ENCODE results near the gene ARHGEF16.

DNA sequence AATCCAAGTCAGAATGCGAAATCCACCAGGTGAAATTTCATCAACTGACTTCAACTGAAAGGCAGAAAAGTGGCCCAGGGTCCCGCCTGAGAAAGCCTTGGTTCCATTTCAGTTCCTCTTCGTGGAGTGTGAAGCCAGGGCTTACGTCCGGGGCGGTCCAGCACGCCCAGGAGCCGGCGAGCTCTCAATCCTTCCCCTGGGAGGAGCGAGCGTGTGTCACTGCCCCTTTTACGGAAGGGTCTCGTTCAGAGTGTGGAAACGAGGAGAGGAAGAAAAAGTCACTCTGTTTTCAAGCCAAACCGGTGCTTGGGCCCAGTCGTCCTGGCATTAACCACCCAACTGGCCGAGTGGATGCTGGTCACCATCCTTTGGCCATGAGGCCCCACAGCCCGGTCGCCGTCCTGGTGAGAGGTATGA, 93.9 kb upstream of the ACTRT2 start:
- RRBS = 70% methylated on average over 3 of the region's 20 CpGs

GRCh38 chr1:3070795-3071265, 1.8 kb downstream of the PRDM16 start:
- RRBS = 8% methylated on average over 38 of the region's 60 CpGs

- RRBS = 93% methylated on average over 14 of the region's 59 CpGs
These were observed 171.8 kb downstream of the PRDM16 start for GRCh38 chr1:3240553-3241519.

DNA sequence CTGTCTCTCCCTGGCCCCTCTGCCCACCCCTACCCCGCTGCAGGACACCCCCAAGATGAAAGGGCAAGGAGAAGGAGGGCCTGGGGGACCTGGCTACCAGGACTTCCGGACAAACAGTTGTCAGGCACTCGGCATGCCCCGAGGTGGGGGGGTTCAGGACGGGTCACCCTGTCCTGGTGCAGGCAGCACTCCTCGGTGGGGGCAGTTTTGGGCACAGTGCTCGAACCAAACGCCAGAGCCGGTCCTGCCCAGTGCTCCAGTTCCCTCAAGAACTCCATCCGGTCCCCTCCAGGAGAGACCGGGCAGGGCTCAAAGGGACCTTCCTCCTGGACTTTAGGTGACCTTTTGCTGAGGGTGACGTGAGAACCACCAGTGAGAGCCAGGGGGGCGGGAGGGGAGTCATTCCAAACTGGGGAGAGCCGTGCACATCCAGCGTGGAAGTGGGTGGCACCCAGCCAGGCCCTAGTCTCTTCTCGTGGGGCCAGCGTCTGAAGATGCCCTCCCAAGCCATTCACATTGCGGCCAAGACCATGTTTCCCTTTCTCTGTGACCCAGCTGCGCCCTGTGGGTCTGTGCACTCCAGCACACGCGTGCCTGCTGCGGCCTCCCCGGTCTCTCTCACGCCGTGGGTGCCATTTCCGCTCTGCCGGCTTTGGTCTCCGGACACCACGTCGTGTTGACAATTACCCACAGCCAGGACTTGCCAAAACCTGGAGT, 178.9 kb upstream of the ARHGEF16 start:
- RRBS = 89% methylated on average over 4 of the region's 30 CpGs

GRCh38 chr1:3334696-3335414, 119.6 kb upstream of the ARHGEF16 start:
- RRBS = no CpG with 5 or more reads among the region's 27 CpGs

DNA sequence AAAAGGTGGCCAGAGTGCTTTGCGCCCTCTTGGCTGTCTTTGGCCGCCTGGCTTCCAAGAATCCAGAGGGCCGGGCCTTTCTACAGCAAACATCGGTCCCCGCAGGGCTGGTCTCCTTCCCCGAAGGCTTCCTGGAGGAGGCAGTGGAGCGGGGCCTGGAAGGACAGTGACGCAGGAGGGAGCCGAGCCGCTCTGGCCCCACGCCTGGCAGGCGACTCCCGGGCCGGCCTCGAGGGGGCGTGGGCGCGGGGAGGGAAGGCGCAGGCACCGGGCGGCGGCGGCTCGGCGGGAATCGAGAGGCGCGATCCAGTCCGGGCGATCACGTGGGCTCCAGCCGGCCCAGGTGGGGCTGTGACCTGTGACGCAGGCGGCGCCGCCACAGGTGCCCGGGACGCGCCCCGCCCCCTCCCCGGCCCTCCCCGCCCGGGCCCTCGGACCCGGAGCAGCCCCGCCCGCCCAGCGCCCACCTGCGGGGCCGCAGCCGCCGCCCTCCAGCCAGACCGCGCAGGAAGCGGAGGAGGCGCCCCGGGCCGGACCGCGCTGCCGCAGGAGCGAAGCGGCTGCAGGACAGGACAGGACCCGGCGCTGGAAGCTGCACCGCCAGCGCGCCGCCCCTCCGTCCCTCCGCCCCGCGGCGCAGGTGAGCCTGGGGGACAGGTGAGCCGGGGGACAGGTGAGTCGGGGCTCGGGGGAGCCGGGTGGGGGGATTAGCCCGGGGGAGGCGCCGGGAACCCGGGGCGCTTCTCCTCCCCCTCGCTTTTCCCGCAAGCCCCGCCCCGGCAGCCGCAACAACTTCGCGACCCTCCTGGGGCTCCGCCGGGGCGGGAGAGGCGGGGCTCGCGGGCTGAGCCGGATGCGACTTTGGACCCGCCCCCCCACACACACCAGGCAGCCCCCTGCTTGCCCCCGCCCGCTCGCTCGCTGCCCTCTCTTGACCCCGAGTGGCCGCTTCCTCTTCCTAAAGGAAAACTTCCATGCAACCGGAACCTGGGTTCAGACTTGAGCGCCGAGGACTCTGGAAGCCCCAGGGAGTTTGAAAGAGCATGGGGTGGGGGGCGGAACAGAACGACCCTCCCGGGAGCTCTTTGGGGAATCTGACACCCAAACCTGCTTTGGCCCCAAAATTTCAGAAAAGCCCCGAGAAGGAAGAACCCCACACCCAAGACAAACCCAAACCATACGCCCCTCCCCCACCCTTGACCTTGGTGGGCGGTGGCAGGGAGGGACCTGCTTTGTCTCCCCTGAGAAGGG, at the start of gene ARHGEF16:
ARHGEF16 (plus strand) TSS at position 494 of the 1,251 bp plus-strand sequence.
- RRBS = 3% methylated on average over 69 of the region's 114 CpGs

DNA sequence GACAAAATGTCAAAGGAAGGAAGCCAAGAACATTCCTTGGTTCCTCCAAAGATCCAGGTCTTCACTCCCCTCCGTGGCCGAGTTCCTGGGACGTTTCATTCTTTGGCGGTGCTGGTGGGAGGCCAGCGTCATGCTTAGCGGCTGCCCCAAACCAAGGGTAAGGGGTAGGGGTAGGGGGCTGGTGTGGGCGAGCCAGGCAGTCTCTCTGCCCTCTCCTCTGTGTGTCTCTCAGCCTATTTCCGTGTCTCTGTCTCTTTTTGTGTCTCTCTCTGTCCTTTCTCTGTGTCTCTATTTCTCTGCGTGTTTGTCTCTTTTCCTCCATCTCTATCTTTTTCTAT, 49.4 kb downstream of the MEGF6 start:
- RRBS = no CpG with 5 or more reads among the region's 9 CpGs

DNA sequence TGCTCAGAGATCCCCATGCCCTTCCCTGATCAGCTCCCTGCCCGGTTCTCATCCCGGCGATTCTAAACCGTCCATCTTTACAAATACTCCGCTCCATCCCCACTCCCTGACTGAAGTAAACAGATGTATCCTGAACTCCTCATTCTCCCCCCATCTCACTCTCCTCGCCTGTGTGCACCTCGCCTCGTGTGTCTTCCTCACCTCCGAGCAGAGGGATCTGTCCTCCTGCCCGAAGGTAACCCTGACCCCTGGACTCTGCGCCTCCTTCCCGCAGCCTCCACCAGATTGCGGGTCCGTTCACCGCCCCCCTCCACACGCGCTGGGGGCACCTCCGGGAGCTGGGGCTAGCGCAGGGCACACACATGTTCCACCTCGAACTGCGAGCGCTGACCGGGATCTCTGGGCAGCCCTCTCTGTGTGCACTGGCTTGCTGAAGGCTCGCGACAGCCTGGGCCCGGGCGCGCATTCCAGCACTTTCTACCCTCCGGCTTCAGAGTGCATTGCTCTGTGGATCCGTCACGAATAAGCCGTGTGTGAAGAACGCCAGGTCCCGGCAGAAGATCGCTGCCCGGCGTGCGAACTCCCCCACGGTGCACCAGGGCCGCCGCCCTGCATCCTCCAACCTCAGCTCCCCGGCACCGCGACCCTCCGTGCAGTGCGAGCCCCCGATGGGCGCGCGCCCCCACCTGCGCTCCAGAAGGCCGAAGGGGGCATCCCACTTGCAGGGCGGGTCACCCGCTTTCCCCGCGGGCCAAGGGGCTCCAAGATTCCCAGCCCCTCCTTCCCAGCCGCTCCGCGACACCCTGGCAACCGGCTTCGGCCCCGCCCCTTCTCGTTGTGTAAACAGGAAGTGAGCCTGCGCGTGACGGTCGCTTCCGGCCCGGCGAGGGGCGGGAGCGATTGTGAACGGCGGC, 612 bp upstream of the TPRG1L start:
- RRBS = 2% methylated on average over 31 of the region's 74 CpGs

DNA sequence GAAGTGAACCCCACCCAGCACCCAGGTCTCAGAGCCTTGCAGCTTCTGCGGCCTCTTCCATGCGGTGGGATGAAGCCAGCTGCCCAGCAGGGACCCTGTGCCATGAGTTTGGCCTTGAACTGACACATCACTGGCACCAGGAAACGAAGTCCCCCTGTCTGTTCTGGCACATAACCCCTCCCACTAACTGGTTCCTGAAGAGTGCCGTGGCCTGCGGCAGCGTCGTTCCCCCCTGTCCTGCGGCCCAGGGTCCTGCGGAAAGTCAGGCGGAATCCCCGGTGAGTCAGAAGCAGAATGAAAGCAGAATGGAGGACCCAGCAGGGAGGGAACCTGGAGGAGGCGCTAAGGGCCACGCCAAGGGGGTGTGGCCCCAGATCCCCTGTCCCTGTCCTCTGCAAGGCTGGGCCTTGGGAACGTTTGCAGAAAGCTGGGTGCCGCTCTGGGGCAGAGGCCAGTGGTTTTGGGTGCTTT, 36.0 kb downstream of the TP73 start:
- RRBS = no CpG with 5 or more reads among the region's 15 CpGs

DNA sequence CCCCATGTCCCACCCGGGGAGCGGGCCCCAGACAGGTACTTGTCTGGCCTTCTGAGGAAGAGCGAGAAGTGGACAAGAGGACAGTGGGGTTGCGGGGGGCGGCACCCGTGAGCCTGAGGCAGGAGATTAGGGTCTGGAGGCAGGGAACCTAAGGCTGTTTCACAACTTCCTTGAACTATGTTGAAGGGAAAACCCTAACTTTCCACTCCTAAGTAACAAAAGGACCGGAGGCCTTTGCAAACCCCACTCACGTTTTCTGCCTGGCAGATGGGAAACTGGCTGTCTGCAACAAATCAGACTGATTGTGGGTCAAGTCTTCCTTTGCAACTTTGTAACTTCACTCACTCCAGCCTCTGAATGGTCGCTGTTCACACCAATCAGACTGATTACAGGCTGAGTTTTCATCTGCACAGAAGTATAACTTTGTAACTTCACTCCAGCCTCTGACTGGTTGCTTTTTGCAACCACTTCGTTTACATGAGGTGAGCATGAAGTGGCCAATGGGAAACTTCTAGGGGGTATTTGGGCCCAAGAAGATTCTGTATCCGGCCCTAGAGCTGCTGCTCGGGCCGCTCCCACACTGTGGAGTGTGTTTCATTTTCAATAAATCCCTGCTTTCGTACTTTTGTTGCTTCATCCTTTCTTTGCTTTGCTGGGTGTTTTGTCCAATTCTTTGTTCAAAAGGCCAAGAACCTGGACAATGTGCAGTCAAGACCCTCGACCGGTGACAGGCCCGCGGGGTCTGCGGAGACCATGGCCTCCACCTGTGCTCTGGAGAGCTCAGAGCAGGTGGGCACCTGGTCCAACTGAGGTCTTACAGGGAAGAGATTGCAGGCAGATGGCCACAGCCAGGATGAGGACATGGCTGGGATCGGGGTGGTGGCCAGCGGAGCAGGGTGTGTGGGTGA, 11.0 kb upstream of the CCDC27 start:
- RRBS = 97% methylated on average over 1 of the region's 21 CpGs

GRCh38 chr1:3787728-3788248, 8.5 kb downstream of the LRRC47 start:
- RRBS = no CpG with 5 or more reads among the region's 20 CpGs

GRCh38 chr1:3809941-3810646, 13.8 kb upstream of the LRRC47 start:
- RRBS = no CpG with 5 or more reads among the region's 11 CpGs

DNA sequence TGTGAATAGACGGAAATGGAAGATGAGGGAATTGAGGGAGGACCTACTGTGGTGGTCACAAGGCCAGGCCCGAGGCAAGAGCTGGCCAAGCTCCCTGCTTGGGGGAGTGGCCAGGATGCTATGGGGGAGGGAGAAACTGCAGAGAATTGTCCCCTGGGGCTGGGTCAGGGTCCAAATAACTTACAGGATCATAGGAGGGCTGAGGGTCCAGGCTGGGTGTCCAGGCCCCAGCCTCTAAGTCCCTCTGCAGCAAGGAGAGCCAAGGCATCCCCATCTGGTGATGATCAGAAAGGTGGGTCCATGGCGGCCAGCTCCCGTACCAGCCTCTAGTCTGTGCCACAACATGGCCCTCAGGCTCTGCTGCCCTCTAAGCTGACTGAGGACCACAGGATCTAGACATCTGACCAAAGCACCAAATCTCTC, 349.3 kb upstream of the AJAP1 start:
- RRBS = no CpG with 5 or more reads among the region's 4 CpGs

DNA sequence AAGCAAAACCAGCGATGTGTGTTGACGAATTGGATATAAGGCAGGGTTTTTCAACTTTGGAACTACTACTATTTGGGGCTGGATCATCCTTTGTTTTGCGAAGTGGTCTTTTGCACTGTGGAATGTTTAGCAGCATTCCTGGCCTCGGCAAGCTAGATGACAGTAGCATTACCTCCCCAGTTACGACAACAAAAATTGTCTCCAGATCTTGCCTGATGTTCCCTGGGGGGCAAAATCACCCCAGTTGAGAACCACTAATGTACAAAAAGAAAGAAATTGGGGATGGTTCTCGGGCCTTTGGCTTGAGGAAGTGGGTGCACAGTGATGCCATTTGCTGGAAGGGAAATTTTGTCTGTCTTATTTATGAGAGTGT, 284.4 kb upstream of the AJAP1 start:
- RRBS = no CpG with 5 or more reads among the region's 6 CpGs

DNA sequence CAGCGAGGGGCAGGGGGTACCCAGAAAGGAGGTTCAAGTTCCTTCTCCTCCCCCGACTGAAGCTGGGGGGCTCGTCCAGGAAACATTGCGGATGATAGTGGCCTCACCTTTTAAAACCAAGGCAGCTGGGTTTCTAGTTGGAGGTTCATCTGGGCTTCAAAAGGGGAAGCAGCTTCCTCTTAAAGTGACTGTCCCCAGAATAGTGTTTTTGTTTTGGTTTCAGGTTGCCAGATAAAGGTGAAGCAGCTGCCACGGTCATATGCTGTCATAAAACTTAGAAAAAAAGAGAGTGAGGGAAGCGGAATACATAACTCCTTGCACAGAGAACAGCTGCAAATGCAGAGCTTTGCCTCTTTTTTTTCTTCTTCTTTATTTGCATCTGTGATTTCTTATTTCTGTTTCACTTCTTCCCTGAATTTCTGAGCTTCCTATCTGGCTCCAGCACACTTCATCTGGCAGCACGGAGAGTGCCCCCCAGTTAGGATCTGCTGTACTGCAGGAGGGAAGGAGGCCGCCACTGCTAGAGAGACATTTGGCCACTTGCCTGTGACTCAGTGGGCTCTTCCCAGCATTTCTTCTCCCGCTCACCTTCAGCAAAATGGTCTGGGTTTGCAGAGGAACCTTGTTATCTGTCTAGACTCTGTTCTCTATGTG, 142.1 kb downstream of the AJAP1 start:
- RRBS = no CpG with 5 or more reads among the region's 9 CpGs

- RRBS = no CpG with 5 or more reads among the region's 5 CpGs
These were observed 332.1 kb downstream of the NPHP4 start for GRCh38 chr1:5660183-5660382.

- RRBS = 97% methylated on average over 4 of the region's 17 CpGs
These were observed 69.4 kb downstream of the NPHP4 start for GRCh38 chr1:5922757-5923215.

DNA sequence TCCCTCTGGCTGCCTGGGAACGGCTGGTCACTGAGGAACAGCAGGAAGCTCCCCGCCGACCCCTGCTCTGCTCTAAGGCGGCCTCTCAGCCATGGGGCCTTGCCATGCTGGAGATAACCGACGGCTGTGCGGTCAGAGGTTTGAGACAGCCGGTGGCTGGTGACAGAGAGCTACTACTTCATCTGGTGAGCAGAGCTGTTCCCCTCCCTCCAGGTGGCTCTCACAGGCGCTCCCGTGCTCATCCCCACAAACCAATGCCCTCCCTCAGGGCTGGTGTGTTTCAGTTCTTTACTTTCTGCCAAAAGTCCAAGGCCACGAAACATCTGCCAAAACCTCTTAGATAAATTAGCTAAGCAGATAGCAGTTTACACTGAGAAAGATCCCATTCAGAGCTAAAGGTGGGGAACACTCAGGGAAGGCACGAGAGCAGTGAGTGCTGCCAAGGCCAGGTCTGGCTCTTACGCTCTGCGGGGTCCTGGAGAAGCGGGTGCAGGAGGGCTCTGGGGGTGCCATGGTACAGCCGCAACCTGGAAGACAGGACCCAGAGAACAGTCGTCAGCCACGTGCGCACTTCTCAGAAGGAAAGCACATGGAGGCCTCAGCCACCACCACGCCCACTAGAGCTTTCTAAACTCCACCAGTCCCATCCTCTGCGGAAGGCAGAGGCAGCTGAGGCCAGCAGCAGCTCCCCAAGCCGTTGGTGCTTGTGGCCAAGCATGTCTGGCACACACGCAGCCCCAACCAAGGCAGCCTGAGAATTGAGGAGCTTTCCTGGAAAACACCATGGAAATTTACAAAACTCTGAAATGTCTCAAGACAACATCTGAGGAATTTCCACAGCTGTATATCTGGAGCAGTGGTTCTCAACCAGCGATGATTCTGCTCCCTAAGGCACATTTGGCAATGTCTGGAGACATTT, 25.1 kb downstream of the NPHP4 start:
- RRBS = no CpG with 5 or more reads among the region's 24 CpGs

DNA sequence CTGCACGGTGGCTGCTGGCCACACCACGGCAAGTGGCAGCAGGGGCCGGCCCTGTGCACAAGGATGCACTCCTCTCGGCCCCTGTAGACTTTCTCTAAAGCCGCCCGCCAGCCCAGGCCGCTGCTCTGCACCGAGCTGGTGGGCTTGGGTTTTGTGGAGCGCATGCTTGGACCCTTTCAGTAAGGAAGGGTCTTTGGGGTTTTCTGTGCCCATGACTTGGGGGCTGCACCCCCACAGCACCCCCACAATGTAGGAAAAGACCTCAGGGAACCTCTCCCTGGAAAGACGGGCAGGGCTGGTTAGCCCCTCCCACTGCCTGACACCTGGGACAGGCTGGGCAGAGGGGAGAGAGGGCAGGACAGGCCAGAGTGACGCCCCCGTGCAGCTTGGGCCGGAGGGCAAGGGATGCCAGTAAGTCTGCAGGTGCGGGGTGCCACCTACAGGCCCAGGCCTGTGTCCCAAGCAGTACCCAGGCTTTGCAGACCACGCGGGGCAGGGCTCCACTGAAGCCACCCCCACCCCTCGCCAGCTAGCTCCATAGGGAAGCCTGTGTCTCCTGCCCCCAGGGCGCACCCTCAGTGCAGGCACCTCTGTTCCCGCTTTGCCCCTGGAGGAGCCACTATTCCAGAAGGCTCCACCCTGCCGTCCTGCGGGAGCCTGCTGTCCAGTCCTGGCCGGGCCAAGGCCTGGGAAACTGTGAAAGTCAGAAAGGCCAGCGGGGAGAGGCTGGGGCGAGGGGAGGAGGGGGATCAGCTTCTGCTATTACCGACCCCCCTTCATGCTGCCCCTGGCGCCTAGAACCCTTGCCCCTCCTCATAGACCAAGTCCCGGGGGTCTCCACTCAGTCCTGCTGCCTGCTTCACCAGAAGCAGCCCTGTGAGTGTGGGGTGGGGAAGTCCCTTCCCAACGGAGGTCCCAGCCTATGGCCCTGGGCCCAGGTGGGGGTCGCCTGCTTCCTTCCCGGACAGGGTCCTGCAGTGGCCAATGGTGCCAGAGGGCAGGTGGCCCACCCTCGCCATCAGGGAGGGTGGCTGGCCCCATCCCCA, 54.1 kb downstream of the KCNAB2 start:
- RRBS = 54% methylated on average over 1 of the region's 31 CpGs

DNA sequence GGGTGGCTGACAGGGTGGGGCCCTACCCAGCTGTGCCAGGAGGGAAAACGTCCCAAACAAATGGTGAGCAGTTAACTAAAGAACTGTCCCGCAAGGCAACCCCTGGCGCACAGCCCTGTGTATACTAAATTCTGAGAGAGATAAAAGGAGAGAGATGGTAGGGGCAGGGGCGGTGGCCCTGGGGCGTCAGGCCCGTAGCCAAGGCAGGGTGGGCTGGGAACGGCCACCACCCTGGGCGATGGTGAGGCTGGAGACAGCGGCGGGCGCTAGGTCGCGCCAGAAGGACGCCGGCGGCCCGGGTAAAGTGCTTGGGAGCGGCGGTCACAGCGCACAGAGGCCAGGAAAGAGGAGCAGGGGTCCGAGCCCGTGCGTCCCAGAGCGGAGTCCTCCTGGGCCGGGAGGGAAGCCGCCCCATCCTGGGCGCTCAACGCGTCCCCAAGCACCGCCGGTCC, 1.1 kb downstream of the CHD5 start:
- RRBS = 5% methylated on average over 14 of the region's 31 CpGs